ENCODE data around the gene MPPED2.

- PRO-cap: no peak
Observed at GRCh38 chr11:27687972-27688600, 12.2 kb downstream of the BDNF start.

GRCh38 chr11:27717838-27718200 lies 17.6 kb upstream of the BDNF start:
- PRO-cap: no peak

DNA sequence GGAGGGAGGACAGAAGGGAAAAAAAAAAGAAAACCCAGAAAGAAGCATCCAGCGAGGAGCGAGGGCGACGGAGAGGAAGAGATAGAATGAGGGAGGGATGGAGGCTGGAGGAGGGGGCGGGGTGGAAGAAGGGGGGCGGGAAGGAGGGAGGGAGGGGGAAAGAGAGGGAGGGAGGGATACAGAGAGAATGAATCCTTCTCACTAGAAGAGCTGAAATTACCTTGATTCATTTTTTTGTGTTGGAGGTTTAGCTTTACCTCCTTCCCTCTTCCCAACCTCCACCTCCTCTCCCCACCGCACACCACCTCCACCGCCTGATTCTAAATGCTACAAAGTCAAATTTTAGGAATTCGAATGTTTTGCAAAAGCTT lies 19.4 kb upstream of the BDNF start:
- PRO-cap: no peak

DNA sequence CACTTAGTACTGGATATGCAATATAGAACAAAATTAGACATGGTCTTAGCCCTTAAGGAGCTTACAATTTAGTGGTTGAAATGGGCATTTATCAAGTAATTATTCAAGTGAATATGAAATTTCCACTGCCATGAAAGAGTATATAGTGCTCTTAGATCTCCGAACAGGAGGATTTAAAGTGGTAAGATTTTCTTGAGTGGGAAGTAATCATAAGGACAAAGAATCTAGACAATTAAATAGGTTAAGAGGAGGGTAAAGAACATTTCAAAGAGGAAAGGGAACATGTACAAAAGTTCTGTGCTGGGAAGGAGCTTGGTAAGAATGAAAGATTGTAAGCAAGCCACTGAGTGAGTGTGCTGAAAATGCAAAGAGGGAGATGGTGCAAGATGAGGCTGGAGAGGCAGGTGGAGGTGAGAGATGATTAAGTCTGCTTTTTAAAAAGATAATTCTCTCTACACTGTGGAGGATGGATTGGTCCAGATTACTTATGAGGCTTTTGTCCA lies 18.6 kb downstream of the METTL15 start:
- PRO-cap: no peak

DNA sequence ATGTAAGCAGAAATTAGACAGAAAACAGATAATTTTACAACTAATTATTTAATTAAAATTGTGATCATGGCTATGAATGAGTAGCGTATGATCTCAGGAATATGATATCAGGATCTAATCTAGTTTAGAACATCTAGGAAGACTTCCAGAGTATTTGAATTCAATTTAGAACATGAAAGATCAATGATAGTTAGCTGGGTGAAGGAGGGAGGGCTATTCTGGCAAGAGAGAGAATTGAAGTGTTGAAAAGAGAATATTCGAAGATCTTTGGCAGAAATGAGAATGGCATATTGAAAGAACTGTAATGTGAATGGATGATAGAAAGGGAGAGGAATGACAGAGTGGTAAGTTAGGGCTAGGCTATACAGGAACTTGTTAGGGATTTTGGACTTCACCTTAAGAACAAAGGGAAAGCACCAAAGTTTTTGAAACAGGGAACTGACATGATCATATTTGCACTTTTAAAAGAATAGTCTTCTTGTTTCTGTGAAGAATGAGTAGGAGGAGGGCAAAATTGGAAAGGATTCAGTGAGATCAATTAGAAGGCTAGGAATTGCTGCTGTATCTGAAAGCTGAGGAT lies 119.2 kb downstream of the METTL15 start:
- PRO-cap: no peak

DNA sequence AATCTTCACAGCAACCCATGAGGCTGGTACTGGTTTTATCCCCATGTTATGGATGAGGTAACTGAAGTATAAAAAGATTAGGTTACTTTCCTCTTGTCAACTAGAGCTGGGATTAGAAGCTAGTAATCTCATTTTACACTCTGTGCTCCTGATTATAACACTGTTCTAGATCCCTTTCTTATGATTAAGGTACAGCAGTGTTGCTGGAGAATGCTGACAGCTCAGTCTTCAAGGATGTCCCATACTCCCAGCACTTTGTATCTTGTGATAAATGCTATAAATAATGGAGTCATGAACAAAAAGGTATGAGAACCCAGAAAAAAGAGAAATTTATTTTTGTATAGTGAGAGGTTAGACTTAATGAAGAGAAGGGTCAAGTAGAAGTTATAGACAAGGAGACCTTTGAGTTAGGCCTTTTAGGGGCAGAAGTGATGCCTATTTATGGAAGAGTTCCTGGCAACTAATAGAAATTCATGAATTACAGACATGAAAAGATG lies 197.3 kb downstream of the METTL15 start:
- PRO-cap: no peak

- PRO-cap: no peak
Observed at GRCh38 chr11:28701933-28702936, 594.0 kb downstream of the METTL15 start.

GRCh38 chr11:29261068-29261293 lies 755.8 kb downstream of the KCNA4 start:
- PRO-cap: no peak

DNA sequence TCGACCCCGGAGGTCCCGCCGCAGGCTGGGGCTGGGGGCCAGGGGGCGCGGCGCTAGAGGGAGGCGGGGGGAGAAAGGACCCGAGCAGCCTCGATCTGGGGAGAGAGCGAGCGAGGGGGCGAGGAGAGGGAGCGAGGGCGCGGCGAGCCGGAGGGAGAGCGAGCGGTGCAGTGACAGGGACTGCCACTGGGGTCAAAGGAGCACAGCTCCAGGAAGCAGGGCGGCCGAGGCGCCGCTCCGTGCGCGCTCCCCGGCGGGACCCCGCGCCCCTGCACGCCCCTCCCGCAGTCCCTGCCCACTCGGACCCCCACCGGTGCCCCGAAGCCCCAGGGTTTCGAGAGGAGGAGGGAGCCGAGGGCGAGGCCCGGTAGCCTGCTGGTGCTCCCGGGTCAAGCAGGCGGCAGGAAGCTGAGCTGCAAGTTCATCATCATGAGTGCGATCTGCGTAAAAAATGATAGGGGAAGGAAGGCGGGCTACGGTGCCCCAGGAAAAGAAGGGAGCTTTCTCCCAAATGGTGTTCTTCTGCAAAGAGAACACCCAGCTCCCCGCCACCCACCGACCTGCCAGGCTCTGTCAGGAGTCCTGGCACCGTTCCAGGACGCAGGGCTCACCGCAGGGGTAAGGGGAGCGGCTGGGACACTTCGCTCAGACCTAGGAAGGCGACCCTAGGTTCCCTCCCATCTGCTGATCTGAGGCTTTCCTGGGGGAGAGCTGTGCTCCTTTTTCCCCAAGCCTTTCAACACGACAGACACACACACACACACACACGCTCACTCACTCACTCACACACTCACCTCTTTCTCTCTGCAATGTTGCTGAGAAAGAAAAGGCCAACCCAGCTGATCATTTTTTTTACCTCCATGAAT lies at the start of gene MPPED2:
Gene MPPED2 (minus strand): TSS at position 172 of the 866 bp plus-strand sequence.
- PRO-cap: no peak

- PRO-cap: no peak
Observed at GRCh38 chr11:30990654-30991165, 378.8 kb downstream of the DCDC1 start.

- PRO-cap: no peak
Observed at GRCh38 chr11:31438948-31439801, 69.5 kb downstream of the DNAJC24 start.

GRCh38 chr11:31725854-31726532 lies 85.1 kb downstream of the PAX6 start:
- PRO-cap: no peak

- PRO-cap: no peak
Observed at GRCh38 chr11:31812769-31813862, 2.0 kb upstream of the PAX6 start.

GRCh38 chr11:31813863-31814575 lies 2.9 kb upstream of the PAX6 start:
- PRO-cap: no peak

- PRO-cap: no peak
Observed at GRCh38 chr11:31817131-31818268, 6.4 kb upstream of the PAX6 start.

GRCh38 chr11:32611034-32611472 lies 27.4 kb downstream of the EIF3M start:
- PRO-cap: no peak

- PRO-cap: no peak
Observed at GRCh38 chr11:32829185-32829470, 599 bp upstream of the PRRG4 start.

DNA sequence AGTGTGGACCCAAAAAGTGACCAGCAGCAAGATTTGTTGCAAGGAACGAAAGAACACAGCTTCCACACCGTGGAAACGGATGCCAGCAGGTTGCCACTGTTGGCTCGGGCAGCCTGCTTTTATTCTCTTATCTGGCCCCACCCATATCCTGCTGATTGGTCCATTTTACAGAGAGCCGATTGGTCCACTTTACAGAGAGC lies 4.9 kb upstream of the QSER1 start:
- PRO-cap: no peak

DNA sequence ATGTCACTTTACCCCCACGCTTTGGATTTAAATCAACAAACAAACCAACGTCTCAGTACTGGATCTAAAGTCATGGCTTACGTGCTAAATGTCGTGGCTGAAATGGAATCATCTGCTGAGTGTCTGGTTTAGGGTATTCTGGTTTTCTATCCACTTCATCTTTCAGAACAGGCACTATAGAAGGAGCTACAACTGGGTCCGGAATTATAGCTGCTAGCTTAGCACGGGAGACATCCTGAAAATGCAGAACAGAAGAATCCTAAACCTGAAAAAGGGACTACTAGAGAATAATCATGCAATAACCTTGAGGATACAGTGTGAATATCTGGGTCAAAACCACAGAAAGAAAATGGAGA lies 47.5 kb downstream of the TCP11L1 start:
- PRO-cap: no peak

DNA sequence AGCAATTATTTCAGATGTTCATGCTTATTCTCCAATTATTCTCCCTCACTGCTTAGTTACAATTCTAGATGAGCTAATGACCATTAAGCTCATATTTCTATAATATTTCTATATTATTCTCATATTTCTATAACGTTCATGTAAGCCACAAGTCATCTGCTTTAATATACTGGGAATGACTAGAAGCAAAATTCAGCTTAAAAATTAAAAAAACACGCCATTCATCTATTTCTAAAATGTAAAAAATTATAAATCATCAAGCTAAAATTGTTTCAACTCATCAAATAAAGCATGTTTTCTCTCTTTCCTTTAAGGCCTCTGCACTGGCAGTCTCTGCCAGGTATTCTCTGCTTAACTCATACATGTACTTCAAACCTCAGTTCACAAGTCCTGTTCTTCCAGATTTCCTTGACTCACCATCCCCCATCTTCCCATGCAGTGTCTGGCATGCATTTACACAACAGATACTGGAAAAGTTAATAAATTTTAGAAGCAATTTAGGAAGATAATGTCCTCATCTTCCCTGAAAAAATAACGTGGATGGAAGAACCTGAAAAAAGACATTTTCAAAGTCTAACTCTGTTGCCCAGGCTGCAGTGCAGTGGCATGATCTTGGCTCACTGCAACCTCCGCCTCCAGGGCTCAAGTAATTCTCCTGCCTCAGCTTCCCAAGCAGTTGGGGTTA lies 32.6 kb downstream of the CSTF3 start:
- PRO-cap: no peak